Peripheral blood mononuclear cell (primary cell): ENCODE measurements around a stretch of chr5.

- PRO-cap, 8 experiments, result peak in 8 of 8 experiments; most common plus-strand start chr5:172777772 (in 7); most common minus-strand start chr5:172777599 (in 8)
Measured at GRCh38 chr5:172777435-172778085, 6.6 kb upstream of the DUSP1 start.

- PRO-cap, 8 experiments, result no peak in any of the 8 experiments
Measured at GRCh38 chr5:172841033-172841462, 7.0 kb downstream of the ERGIC1 start.

GRCh38 chr5:172855444-172856468, 21.7 kb downstream of the ERGIC1 start:
- PRO-cap, 8 experiments, result no peak in any of the 8 experiments

DNA sequence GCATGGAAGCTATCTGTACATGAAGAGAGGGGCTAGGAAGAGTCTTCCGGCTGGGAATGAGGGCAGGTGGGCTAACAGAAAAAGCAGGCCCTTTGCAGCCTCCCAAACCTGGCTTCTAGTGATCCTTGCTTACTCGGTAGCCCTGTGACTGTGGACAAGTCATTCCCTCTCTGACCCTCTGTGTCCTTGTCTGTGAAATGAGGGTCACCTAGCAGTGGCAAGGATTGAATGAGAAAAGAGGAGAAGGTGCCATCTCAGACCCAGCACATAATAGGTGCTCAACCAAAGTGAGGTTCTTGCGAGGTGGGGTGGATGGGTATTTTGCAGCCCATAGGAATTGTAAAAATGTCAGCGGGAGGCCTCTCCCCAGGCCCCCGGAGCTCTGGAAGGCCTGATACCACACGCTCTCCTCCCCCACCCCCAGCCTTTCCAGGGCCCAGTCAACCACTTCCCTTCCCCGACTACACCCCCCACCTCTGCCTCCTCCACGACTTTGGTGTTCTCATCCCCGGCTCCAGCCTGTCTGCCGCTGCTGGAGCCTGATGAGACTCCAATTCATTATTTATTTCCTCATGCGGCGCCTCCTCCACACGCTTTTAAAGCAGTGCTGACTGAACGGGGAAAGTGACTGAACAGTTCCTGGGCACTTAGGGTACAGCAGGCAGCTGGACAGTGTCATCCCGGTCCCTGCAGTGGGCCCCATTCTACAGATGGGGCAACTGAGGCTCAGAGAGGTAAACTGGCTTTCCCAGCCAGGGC, 16.1 kb upstream of the RPL26L1 start:
- PRO-cap, 8 experiments, result peak in 1 of 8 experiments; most common plus-strand start position 231 of the sequence (in 1)

DNA sequence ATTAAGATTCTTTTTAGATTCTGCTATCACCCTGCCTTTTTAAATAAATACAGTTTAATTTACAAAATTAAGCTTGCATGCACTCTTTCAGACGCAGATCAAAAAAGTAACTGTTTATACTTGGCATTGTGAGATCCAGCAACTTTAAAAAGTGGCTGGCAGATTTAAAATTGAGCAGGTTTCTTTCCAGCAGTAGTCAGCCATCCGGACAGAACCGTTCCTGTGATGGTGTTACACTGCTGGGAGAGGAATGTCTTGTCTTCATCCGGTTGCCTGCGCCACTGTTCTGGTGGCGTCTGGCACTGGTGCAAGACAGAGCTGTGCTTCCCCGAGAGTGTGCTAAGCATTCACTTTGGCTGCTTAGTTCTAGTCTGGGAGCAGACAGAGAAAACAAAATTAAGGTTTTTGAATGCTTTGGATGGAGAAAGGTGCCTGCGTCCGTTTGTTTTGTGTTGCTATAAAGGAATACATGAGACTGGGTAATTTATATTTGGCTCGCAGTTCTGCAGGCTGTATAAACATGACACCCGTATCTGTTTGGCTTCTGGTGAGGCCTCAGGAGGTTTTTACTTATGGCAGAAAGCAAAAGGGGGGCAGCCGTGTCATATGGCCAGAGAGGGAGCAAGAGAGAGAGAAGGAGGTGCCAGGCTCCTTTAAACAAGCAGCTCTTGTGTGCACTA, 35.5 kb upstream of the CREBRF start:
- PRO-cap, 8 experiments, result no peak in any of the 8 experiments

DNA sequence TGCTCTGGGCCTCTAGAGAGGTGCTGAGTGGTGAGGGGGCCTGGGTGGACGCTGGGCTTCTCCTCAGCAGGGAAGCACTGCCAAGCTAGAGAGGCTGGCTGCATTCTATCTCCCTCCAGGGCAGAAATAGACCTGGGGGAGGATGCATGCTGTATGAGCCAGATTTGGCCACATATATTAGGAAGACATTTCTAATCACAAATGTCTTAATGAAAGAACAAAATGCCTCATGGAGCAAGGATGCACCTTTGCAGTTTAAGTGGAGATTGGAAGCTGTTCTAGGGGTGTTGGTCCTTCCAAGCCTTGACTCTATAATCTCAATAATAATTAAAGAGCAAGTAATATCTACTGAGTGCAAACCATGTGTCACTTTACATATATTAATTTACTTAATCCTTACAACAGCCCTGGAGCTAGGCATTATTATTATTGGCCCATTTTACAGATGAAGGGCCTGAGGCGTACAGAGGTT, 43.8 kb upstream of the NKX2-5 start:
- PRO-cap, 8 experiments, result no peak in any of the 8 experiments

GRCh38 chr5:173292203-173292877, 35.9 kb downstream of the STC2 start:
- PRO-cap, 8 experiments, result no peak in any of the 8 experiments

- PRO-cap, 8 experiments, result no peak in any of the 8 experiments
Measured at GRCh38 chr5:173327474-173327972, 691 bp downstream of the STC2 start.

DNA sequence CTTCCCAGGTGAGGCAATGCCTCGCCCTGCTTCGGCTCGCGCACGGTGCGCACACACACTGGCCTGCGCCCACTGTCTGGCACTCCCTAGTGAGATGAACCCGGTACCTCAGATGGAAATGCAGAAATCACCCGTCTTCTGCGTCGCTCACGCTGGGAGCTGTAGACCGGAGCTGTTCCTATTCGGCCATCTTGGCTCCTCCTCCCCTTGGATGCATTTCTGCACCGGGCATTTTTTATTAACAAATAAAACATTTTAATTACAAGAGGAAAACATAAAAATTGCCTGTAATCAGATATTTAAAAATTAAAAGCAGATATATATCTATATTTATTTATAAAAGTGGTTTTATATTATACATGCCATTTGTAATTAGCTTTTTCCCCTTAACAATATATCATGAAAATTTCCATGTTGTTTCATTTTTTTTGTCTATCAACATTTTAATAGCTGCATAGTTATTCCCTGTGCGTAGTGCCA, 80.5 kb upstream of the STC2 start:
- PRO-cap, 8 experiments, result no peak in any of the 8 experiments

GRCh38 chr5:173423220-173423930, 95.2 kb upstream of the STC2 start:
- PRO-cap, 8 experiments, result no peak in any of the 8 experiments

- PRO-cap, 8 experiments, result no peak in any of the 8 experiments
Measured at GRCh38 chr5:173627850-173628510, 11.5 kb upstream of the BOD1 start.

DNA sequence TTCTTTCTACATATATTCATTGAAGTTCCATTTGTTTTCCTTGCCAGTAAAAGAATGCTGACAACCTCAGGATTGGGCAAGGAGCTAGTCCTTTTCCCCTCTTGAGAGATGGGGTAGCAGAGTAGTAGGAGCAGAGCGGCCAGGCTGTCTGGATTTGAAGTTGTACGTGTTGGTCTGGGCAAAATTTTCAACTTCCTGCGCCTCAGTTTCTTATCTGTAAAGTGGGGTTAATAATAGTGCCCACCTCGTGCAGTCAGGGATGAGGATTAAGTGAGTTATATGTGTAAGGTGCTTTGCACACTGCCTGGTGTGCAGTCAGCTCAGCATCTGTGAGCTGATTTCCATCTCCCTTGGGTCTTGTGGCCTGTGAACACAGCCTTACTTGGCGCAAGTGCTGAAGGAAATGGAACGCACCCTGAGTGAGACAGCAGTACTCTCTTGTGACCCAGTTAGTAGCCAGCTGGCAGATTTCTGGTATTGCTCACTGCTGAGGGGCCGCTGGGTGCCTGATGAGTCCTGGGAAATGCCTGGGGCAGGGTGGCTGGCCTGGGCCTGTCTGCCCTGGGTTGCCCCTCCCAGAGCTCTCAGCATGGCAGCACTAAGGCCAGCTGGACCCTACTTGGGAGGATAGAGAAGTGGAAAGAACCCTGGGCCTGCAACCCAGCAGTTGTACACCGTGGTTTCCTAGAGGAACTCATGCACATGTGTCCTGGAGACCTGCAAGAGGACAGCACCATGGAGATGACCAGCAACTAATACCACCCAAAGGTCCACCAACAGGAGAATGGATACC, 90.9 kb upstream of the BOD1 start:
- PRO-cap, 8 experiments, result no peak in any of the 8 experiments

- PRO-cap, 8 experiments, result no peak in any of the 8 experiments
Measured at GRCh38 chr5:173808943-173809431, 79.2 kb upstream of the CPEB4 start.

DNA sequence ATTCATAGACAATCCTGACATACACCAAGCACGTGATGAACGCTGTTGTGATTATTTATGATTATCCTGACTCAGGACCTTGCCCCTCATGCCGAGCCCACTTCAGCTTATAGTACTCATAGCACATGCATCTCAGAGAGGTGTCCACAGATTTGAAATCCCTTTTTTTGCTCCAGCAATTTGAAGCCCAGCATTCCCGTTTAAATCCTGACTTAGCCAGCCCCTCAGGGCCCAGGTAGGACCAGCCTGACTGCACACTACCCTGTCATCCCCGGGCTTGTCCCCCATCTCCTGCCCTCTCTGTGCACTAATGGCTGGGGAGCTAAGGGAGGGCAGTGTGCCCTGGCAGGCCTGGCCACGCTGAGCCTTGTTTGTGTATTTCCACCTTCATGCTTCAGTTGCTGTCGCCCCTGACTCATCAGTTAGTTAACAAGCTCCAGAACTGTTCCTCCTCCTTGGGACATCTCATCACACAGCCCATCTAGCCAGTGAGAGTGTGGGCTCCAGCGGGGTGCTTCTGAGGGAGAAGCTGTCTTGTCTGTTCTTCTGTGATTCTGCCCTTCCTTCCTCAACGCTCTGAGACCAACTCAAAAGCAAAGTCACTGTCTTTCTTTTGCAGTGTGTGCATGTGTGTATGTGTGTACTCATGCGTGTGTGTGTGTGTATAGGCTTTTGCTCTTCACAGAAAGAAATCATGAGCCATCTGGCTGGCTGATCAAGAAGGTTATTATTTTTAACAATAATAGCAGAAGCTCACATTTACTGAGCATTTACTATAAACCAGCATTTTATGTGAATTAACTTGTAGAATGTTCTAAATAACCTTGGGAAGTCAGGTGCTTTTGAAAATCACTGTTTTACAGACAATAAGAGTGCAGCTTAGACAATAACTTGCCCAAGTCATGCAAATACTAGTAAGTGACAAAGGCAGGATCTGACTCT, 58.3 kb upstream of the CPEB4 start:
- PRO-cap, 8 experiments, result no peak in any of the 8 experiments

DNA sequence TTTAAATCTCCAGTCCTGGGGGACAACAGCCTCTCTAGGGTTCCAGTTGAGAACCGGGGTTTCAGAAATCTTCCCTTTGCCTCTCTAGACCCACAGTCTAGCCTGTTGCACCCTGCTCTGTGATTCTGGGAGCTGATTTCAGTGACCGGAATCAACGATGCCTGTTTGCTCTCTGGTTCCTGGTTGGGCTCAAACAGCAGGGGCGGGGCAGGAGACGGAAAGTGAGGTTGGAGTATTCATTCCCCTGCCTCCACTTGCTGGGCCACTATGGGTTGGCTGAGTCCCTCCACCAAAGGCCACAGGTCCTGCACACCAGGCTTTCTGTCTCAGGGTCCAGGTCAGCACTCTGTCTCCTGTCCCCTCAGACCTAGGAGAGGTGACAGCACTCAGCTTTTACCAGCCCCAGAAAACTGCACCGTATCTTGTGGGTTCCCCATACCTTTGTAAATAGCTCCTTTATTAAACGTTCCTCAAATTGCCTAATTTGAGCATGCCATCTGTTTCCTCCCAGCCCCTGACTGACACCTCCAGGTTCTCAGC, 23.7 kb upstream of the CPEB4 start:
- PRO-cap, 8 experiments, result no peak in any of the 8 experiments

DNA sequence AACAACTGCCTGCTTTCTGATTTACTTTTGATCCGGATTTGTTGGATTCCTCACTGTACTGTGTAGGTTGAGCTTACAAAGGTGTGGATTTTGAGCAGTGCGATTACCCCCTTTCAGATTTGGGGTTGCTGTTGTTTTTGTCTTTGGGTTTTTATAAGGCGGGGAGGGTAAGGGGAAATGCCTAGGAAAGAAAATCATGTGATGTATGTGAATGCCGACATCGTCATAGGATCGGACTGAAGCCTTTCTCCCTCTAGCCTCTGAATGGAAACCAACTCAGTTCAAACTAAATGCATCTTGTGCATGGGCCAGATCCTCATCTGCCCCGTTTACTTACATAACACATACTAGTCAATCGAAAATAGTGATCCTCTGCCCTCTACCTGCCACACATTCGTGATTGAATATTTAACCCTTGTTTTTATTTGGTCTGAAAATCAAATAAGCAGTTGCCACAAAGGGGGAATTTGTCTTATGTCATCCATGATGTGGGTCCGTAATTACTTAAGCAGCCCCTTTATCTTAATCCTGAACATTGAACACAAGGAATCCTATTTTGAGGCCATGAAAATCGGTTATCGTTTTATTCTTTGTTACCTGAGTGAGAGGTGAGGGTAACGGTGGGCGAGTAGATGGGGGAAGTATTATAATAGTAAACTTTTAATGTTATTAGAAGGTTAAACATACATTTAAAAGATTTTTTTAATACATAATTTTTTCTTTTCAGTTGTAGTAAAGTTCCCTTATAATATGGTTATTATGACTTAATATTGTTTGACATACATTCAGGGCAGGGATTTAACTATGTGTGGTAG, 30.4 kb downstream of the CPEB4 start:
- PRO-cap, 8 experiments, result peak in 4 of 8 experiments; most common plus-strand start position 245 of the sequence (in 1); most common minus-strand start position 322 of the sequence (in 4)

- PRO-cap, 8 experiments, result no peak in any of the 8 experiments
Measured at GRCh38 chr5:173988459-173989101, 390 bp upstream of the C5orf47 start.

GRCh38 chr5:175014861-175015363, 290.5 kb downstream of the MSX2 start:
- PRO-cap, 8 experiments, result no peak in any of the 8 experiments

DNA sequence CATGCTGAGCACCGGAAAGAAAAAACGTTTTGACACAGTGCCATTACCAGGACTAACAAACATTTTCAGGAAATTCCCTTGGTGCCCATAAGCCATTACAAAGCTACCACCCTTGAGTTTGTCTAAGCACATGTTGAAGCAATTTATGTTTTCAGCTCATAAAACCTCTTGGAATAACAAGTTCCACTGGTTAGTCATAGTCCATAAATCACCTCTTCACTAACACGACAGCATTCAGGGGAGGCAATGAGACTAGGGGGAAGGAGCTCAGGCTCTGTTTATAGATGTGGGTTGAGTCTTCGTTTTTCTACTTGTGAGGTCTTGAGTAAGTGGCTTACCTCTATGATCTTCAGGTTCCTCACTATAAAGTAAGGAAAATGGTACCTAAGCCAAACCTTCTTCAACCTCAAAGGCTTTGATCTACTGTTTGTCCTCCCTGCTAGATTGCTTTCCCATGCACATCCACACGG, 65.5 kb downstream of the DRD1 start:
- PRO-cap, 8 experiments, result no peak in any of the 8 experiments

DNA sequence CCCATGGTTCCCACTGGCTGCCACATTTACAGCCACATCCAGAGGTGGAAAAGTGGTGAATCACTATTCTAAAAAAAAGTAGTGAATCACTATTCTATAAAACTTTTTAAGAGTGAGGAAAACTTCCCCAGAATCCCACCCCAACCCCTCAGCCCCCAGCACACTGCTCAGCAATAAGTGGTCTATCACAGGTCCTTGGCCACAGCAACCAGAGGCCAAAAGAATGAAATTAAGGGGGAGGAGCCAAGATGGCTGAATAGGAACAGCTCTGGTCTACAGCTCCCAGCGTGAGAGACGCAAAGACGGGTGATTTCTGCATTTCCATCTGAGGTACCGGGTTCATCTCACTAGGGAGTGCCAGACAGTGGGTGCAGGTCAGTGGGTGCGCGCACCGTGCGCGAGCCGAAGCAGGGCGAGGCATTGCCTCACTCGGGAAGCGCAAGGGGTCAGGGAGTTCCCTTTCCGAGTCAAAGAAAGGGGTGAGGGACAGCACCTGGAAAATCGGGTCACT, 46.4 kb downstream of the DRD1 start:
- PRO-cap, 8 experiments, result no peak in any of the 8 experiments